Paraaortic lymph node (tissue), 1 donor: ENCODE measurements around a stretch of chr7.

DNA sequence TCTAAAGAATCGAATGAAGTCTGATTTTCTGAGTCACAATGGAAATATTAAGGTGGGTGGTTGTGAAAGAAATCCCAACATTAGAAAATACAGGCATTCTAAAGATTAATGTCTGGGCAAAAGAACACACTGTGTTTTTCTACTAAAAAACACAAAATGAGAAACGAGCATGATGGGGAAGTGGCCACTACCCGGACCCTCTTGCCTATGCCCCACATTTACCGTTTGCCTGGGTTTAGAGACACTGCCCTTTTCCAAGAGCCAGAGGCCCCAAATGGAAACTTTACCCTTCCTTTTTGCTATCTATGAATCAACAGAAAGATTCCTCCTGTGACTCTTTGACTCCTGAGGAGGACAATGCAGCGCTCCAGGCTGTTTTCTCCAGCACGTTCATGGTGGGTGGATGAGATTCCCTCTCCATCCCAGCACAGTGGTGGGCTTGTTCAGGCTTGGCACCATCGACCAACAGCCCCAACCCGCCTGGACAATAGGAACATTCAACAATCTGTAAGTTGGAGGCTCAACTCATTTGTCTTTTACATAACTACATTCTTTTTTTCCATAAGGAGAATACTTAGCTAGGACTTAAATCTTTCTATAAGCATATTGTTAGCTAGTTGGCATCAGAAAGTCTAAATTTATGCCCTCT is 55.8 kb downstream of the DLD start:
- PRO-cap, result no peak

GRCh38 chr7:108001141-108001818 is 1.7 kb downstream of the LAMB1 start:
- PRO-cap, result bidirectional peak, plus-strand start at chr7:108001502, minus-strand start at chr7:108001356

DNA sequence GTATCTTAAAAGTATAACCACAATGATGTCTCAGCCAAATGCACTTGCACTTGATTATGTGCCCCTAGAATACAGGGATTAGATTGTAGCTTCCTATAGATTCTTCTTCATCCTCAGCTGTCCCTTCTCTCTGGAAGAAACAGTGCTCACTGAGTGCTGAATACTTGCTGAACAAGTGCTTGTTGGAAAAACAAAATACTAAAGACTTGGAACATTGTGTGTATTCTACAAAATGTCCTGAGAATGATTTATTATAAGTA is 34.6 kb upstream of the LAMB1 start:
- PRO-cap, result no peak

GRCh38 chr7:108454415-108455403 is 1.5 kb downstream of the NRCAM start:
- PRO-cap, result no peak

- PRO-cap, result unidirectional peak, plus-strand start at chr7:108503630
These were observed 22.6 kb downstream of the PNPLA8 start for GRCh38 chr7:108503164-108503996.

DNA sequence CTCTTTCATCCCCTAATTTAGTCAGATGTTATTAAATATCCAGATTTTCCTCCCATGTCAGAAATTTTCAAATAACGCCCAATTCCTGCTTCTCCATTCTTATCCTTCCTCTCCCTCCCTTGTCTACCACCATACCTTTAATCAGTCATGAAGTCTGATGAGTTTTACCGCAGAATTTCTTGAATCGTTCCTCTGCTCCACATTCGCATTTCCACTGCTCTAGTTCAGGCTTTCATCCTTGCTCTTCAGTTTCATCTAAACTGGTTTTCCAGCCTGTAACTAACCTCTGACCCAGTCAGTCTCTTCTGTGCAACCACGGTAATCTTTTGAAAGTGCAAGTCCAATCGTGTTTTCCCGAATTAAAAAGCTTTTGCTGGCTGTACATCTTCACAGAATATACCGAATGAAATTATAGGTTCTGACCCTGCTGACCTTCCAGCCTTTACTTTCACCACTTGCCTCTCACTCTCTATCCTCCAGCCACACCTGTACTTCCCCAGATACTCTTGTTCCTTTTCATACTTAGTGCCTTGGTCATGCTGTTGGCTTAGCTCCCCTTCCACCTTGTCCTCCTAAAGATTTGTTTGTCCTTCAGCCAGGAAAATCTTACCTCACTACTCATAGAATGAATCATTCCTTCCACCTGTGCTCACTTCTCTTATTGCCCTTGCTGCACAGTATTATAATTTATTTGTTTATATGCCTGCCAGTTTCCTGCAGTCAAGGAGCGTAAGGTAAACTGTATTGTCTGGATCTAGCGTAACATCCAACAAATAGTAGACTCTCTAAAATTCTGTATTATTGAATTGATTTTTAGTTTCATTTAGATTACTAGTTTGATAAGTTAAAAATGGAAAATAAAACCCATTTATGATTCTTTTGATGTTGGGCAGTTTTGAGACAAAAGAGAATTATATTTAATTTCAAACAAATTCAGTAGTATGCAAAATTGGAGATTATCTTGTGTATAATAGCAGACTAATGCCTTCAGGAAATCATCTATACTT is 2.3 kb upstream of the PNPLA8 start:
- PRO-cap, result no peak

DNA sequence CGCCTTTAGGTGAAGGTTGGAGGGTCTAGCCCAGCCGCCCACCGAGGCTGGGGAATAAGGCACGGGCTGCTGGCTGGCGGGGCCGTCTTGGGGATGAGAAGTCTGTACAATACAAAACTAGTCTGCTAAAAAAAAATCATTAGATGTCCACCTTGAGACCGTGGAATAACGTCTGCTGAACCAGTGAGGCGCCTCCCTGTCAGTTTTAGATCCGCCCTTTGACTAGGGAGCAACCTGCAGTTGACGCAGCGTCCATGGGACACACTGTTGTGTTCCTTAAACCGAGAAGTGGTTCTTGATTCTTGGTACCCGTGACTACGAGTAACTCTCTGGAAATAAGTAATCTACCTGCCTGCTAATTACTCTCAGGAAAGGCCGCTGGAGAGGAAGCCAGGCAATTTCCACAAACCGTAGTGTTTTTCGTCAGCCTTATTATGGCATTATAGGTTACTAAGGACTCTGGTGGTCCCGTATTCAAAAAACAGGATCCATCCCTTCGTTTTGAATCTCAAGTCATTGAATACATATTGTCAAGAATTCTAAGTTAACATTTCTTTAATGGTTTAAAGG is 789 bp downstream of the DNAJB9 start:
- PRO-cap, result bidirectional peak, plus-strand start at position 239 of the sequence, minus-strand start at position 207 of the sequence

DNA sequence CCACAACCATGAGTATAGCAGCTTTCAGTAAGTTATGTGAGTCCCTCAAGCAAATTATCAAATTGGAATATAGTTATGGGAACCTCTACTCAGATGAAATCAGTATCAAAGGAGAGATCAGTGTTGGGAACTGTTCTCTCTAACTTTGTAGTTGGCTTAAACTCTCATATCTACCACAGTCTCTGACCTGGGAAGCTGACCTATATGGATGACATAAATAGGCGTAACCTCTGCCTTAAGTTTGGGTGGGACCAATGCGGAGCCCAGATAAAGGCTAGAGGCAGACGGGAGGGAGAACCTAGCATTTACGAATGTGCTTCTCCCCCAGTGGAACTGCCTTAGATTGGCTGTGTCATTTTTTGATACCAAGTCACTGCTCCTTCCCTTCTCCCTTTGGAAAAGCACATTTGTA is 23.8 kb upstream of the LRRN3 start:
- PRO-cap, result no peak

DNA sequence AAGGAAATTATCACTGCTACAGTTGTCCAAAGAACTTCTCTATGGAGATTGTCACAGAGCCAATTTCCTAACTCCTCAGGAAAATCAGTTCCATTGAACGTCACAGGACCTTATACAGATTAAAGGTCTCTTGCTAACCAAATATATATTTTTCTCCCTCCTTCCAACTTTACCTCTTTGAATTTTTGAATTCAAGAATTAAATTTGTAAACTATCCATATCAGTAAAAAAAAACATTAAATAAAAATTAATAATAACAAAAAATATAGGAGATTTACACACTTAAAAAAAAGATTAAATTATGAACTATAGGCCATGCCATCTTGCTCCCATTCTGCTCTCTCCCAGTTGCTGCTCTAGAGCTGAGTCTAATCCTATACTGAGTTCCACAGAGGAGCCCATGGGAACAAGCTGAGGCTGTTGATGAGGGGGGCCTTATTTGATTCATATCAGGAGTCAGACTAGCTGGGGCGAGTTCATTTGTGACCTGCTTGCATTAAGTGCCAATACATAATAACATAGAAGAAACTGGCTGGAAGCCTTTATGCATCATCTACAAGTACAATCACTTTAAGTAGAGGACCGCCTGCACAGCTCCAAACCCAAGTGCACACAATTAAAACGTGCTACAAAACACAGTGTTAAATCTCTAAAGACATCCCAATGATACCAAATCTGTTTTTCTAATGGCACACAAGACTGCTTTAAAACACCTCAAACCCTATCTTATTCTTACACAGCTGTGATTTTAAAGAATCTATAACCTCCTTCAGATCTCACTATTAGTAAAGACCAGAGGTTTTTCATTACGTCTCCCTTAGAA is 114.7 kb downstream of the LRRN3 start:
- PRO-cap, result no peak

DNA sequence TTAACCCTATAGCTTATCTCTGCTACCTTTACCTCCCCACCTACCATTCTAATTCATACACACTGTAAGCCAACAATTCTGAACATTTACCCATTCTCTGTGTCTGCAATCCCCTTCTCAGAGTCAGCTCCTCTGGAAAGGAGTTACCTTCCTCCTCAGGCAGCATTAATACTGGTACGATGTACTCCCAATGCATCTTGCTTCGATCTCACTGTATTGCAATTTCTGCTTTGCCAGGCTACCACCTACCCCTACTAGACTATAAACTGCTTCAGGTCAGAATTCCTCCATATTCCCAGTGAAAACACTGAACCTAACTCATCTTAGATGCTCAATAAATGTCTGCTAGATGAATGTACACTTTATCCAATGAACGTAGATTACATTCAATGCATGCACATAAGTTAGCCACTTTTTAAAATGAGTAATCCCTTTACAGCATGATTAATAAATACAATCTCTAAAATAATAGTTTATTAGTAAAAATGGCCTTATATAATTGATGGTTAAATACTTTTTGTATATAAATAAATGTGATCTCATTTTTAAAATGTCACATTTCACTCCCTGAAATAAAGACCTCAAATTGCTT is 141.9 kb downstream of the LRRN3 start:
- PRO-cap, result no peak

GRCh38 chr7:111817951-111818536 is 255.8 kb upstream of the IMMP2L start:
- PRO-cap, result no peak

GRCh38 chr7:112059798-112060326 is 146.3 kb downstream of the DOCK4 start:
- PRO-cap, result no peak

GRCh38 chr7:112144109-112144639 is 62.0 kb downstream of the DOCK4 start:
- PRO-cap, result no peak

DNA sequence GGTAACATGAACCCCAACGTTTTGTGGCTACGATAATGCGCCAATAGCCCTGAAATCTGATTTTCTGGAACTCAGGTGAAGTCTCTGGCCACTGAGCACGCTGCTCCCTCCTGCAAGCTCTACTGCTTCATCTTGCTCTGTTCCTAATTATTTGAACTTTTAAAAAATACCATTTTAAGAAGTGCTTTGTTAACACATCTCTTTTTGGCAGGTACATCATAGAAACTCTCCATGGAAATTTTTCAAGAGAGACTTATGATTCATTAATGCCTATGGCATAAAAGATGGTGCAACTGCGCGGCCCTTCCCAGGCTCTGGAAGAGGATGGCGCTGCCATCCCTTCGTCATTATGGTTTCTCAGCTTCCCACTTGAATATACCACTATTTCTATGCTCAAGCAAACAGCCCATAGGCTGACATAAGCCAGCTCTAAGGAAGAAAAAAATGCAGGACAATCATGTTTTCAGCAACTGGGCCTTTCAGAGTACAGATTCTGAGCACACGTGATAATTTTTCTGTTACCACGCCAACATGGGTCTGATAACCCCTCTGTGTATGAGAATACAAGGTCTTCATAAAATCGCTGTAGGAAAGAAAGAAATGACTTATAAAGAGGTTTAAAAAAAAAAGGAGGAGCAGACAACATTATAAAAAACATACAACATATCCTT is 57.2 kb downstream of the DOCK4 start:
- PRO-cap, result no peak

DNA sequence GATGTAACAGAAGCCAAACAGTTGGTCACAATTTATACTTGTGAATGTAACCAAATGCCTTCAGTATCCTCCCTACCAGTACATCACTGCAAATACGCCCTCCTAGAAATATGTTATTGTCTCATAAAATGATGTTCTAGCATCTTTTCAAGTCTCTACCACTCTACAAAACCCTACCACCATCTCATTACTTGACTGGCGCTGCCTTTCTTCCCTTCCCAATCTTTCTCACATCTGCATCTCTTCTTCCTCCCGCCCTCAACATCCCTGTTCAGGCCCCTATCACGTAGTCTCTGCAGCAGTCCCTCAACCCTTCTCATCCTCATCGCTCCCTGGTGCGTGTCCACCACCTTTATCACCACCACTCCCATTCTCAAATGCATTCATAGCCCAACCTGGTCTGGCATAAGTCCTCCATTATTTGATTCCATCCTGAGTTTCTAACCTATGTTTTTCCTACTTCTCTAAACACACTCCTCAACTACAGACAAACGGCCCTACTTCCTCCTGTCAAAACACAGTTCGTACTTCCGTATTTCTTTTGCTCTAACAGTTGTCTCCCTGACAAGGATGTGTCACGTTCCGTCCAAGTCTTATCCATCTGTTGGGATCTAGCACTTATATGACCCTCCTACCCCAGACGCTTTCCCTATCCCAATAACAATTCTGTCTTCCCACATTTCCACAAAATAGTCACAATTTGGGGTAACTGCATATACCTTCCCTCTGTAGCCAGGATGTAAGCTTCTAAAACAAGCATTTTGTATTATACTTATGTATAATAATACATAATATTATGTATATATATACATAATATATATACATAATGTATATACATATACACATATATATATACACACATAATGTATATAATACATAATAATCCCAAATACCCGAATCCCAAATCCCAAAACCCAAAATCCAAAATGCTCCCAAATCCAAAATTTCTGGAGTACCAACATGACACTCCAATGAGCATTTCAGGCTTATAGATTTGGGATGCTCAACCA is 46.9 kb downstream of the DOCK4 start:
- PRO-cap, result no peak

DNA sequence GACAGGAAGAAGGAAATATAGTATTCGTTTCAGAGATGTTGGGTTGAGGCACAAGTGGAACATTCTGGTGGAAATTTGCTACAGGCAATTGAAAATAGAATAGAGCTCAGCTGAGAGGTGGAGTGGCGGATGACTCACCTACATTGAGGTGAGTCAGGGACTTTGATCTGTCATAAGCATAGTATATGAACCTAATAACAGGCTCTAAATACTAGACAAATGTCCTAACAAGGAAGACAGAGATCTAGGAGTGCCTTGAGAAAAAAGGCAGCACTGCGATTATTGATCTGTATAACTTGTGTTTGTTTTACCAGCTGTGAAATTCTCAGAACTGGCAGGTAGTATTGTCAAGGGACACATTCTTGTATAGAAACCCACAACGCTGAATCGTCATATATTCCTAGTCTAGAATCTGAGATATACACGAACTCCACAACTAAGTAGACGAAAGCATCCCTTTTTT is 866 bp upstream of the IFRD1 start:
- PRO-cap, result no peak

DNA sequence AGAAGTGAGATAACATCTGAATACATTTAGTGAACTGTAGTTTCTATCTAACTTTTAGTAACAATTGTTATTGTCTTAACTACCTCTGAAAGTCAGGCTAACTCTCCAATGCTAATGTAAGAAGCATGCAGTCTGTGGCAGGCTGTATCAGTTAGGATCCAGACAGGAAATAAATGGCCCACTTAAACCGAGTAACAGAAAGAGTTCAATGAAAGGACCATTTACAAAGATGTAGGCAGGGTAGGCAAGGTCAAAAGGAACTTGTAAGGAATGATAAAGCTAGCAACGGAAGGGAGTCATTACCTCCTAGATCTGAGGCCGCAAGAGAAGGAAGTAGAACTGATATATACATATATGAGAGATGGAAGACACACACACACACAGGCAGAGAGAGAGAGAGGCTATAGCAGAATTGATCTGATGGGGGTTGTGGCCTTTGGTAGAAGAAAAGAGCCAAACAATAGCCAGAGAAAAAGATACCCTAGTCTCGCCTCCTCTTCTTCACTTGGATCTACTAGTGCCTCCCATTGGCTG is 91.1 kb downstream of the LSMEM1 start:
- PRO-cap, result no peak

DNA sequence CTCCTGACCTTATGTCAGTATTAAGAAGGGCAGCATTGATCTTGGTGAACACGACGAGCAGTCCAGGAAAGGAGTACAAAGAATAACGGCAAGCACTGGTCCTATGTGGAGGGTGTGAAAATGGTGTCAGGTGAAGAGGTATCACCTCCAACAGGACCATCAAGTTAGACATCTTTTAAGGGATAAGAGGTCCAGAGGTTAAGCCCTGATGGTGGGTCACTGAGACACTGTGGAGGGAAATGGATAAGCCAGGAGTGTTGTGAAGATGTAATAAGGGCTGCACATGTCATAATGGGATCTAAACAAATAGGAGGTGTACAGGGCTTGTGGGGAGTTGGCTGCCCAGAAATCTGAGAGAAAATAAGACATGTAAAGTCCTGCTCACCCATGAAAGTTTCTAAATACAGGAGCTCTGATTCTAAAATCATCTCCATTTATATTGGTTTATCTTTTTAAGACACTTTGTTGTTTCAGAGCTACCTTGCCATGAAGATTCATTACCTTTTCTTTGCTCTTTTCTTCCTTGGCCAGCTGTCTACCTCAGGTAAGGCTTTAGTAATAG is 137.0 kb downstream of the LSMEM1 start:
- PRO-cap, result no peak

DNA sequence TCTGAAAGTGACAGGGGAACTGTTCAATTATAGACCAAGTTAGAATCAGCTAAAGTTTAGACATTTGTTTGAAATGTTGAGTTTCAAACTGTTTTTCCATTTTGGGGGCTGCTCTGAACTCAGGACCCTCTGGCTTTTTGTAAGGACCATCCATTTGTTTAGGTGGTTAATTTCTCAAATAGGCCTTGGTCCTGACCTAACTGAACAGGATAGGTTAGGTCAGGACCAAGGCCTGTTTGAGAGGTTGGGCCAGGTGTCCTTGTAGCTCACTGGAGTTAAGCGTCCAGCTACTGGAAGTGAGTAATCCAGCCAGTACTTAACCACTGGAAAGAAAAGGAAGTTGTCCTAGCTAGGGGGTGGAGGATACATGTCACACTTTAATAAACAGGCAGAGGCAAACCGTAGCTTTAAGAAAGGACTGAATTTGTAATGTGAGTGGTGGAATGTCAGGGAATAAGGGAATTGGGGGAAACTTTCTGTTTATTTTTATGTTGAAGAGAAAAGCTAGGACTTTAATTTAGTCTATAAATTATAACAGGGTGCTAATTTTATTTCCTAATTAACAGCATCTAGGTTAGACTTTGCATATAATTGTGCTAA is 50.9 kb upstream of the BMT2 start:
- PRO-cap, result no peak

DNA sequence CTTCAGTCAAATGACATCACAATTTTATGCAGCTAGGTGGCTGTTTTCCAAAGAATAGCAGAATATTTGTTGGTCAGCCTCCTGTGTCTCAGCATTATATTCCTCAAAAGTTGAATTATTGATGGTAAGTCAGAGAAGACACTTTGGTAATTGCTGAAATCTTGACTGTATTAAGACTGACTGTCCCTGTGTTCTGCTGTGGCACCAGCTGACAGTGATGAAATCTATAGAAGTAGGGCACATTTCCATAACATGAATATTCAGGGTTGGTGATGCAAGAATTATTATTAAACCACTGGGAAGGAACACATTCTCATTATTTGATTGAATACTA is 24.4 kb upstream of the SMIM30 start:
- PRO-cap, result no peak